ENCODE measurements around the gene EPB41L4A.

GRCh38 chr5:108139682-108140348 is 242.1 kb downstream of the FBXL17 start:
- RRBS: no CpG with 5 or more reads among the region's 4 CpGs

GRCh38 chr5:108175104-108175303 is 206.9 kb downstream of the FBXL17 start:
- RRBS: no CpG with 5 or more reads among the region's 3 CpGs

DNA sequence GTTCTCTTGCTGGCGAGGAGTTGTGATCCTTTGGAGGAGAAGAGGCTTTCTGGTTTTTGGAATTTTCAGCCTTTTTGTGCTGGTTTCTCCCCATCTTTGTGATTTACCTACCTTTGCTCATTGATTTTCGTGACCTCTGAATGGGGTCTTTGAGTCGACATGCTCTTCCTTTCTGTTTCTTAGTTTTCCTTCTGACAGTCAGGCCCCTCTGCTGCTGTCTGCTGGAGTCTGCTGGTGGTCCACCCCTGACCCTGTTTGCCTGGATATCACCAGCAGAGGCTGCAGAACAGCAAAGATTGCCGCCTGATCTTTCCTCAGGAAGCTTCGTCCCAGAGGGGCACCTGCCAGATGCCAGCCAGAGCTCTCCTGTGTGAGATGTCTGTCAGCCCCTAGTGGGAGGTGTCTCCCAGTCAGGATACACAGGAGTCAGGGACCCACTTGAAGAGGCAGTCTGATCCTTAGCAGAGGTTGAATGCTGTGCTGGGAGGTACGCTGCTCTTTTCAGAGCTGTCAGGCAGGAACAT is 169.5 kb downstream of the FBXL17 start:
- RRBS: no CpG with 5 or more reads among the region's 6 CpGs

- RRBS: no CpG with 5 or more reads among the region's 2 CpGs
These were observed 169.0 kb downstream of the FBXL17 start for GRCh38 chr5:108212889-108213311.

DNA sequence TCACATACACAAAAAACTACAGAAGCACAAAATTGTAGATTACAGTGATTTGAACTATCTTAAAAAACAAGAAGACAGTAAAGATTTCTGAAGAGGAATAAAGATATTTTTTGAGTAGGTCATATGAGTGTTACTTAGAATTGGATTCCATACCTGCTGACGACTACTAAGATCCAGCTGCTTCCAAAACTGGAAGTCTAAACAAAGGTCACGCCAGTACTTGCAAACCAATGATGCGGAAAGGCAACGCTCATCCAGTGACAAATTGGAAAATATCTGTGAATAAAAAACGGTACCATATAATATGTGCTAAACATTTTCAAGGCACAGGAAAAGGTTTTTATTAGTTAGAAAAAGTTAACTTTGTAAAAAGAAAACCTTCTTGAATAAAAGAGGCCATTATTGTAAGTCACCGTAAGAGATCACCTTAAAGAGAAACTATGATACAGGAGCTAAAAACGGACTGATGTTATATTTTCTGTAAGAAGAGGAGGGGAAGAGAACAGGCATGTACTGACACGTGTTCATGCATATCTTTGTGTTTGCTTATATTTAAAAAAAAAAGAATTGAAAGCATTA is 14.1 kb downstream of the FBXL17 start:
- RRBS: no CpG with 5 or more reads among the region's 8 CpGs

DNA sequence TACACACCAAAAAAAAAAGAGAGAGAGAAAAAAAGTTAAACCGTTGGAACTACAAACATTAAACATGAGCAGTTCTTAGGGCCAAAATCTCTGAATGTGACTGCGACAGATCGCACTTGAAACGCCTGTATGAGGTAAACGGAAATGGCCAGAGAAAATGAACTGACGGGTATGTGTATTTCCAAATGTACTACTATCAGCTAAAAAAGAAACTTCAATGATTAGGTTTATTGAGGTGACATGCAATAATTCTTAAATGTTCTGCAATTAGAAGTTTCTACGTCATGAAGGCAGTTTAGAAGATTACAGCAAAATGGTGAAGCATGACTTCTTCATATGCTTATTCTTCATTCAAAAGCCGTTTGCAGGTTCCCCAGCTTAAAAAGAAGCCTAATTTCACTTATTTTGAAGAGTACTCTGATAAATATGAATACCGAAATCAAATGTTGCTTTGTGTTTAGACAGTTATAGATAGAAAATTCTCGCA is 18.8 kb upstream of the FER start:
- RRBS: no CpG with 5 or more reads among the region's 10 CpGs

- RRBS: no CpG with 5 or more reads among the region's 9 CpGs
These were observed 186.3 kb downstream of the PJA2 start for GRCh38 chr5:109223526-109223899.

DNA sequence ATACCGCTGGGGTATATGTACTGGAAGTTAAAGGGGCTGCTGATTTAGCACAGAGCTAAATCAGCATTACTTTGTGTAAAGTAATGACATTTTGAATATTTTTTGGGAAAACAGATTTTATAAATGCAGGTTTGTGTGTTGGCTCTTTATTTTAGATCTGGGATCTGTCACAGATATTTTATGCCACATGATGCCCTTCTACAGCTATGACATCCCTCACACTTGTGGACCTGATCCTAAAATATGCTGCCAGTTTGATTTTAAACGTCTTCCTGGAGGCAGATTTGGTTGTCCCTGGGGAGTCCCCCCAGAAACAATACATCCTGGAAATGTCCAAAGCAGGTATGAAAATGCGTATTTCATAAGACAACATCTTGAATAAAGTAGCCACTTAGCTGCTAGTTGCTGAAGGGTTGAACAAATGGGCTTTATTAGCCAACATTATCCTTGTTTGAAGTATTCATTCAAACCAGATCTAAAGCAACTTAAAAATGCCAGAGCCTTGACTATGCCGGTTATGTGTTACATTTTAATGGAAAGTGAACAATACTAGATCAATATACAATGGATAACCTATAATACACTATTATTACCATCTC is 80.6 kb downstream of the MAN2A1 start:
- RRBS: no CpG with 5 or more reads among the region's 4 CpGs

- RRBS: no CpG with 5 or more reads among the region's 3 CpGs
These were observed 107.4 kb downstream of the MAN2A1 start for GRCh38 chr5:109796927-109797819.

DNA sequence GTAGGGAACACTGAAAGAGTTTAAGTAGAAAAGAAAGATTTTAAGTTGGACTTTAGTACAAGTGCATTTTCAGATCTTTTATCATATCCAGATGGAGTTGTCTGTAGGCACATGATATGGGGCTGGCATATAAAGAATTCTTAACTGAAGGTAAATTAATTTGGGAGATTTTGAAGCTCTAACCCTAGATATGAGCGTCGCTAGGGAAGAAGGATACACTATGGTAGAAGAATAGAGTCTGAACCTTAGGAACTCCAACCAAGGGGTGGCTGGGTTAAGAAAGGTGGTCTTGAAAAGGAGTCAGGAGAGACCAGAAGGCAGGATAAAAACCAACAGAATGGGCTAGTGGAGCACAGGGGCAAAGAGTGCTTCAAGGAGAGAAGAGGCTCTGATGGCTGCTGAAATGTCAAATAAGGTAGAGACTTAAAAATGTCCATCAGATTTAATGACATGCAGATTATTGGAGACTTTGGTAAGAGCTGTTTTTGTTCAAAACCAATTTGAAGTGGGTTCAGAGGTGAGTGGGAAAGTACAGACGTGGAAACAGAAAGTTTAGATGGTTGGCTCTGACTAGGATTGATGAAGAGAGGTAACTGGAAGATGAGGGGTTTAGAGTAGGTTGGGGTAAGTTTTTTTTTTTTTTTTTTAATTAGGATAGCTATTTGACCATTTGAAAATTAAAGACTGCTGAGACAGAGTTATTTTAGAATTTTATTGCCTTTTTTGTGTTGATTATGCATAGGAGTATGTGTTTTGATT is 14.0 kb downstream of the SLC25A46 start:
- RRBS: no CpG with 5 or more reads among the region's 3 CpGs

DNA sequence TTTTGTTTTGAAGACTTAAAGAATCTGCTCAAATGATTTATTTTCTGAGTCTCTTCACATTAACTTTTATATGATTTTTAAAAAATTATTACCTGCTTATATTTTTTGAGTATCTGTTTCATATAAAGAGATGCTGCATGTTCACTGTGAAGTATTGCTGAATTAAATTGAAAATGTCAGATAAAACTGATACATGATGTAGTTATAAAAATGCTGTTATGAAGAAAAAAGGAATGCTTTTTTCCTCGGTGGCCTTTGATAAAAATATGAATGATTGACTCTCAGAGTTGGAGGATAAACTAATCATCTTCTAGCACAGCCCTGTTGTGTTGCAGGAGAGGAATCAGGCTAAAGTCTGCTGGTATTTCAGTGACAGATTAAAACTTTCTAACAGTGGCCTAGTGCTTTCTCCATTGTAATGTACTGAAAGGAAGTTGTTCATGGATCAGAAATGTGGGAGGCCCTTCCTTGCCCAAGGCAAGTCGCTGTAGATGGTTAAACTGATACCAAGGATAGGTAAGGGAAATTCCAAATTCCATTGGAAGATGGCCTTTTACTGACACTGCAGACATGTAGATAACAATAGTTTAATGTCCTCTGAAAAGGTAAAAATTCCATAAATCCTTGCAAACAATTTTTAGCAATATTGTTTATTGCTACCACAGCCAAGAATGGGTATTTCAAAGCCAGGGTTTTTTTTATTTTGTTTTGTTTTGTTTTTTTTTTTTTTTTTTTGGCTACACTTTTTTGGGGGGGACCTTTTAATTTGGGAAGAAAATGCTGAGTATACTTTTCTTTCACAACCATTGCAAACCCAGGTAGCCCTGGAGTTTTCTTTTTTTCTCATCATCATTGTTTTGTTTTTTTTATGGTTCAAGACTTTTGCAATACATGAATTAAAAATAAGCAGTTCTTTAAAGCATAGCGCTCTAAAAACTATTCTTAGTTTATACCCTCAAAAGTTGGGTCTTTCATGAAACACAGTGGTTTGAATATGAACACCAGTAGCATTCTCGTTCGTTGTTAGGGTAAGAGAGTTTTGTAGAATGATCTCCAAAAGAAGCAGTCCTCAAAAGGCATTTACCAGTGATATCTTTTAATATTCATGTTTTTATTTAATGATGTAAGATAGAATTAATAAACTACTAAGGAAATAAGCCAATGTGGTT is 35.4 kb downstream of the WDR36 start:
- RRBS: no CpG with 5 or more reads among the region's 5 CpGs

DNA sequence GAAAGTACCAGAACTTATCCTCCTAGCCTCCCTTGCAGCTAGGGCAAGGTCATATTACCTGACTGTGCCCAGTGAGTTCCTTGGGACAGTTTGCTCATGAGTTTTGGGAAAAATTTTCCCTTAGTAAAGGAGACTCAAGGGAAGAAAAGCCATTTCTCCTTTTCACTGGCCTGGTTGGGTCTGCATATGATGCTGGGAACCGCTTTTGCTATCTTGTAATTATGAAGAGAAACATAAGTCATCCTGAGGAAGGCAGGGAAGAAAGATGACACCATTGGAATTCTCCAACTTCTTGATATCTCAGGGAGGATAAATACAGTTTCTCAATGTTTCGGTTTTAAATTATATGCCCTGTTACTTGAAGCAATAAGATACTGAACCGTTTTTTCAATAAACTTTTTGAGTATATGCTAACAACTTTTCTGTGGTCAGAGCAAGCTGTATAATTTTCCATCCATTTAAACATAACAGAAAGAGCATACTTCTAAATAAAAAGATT is 109.7 kb downstream of the STARD4 start:
- RRBS: no CpG with 5 or more reads among the region's 3 CpGs

DNA sequence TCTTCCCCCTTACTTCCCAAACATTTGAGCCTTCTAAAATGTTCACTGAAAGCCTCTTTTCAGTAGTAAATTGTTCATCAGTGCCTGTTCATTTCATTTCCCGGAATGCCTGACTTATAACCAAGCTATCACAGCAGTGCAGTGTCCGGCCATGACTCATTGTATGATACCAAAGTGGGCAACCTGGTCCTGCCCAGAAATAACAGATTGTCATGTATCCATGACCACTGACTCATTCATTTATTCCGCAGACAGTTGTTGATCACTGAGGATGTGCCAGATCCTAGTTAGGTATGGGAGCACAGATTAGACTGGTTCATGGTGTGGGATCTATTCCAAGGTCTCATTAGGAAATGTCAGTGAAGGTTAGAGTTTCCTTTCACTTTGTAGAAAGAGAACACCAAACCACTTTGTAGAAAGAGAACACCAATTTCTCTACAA is 8.7 kb downstream of the NREP start:
- RRBS: 14% methylated on average over 1 of the region's 3 CpGs

DNA sequence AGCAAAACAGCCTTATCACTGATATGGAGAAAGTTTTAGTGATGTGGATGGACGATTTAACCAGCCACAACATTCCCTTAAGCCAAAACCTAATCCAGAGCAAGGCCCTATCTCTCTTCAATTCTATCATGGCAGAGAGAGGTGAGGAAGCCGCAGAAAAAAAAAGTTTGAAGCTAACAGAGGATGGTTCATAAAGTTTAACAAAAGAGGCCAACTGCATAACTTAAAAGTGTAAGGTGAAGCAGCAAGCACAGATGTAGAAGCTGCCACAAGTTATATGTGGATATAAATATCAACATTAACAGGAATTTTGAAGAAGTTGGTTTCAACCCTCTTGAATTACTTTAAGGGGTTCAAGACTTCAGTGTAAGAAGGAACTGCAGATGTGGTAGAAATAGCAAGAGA is 271.1 kb upstream of the NREP start:
- RRBS: no CpG with 5 or more reads among the region's 2 CpGs

DNA sequence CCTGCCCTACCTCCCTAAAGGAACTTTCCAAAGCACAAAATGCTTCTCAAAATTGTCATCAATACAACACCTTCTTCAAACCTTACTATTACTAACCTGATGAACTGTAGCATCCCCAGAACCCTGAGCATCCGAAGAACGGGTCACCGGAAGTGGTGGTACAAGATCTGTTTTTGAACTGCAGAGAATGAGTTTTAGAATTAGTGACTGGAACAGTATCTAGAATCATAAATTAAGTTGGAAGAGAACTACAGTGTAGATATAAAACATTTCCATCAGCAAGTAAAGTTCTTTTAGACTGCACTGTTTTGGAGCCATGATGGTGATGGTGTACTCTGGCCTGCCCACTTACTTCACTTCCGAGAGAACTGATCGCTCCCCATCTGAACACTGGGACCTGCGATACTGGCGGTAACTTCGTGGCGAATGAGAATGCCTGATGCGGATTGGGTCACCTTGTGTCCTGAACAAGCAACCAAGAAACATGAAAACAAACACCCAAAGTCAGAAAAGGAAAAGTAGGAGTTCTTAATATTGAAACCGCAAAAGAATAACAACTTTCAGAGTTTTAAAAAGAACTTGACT is 250.3 kb downstream of the EPB41L4A start:
- RRBS: no CpG with 5 or more reads among the region's 11 CpGs

GRCh38 chr5:112205711-112206369 is 213.2 kb downstream of the EPB41L4A start:
- RRBS: no CpG with 5 or more reads among the region's 5 CpGs

GRCh38 chr5:112418958-112419359 is at the start of gene EPB41L4A:
Gene EPB41L4A, minus strand, starts transcription at chr5:112419277.
- RRBS: 7% methylated on average over 2 of the region's 49 CpGs

GRCh38 chr5:112684321-112685154 is 53.1 kb upstream of the APC start:
- RRBS: no CpG with 5 or more reads among the region's 4 CpGs

- RRBS: no CpG with 5 or more reads among the region's 3 CpGs
These were observed 37.0 kb downstream of the DCP2 start for GRCh38 chr5:113013420-113014209.

- RRBS: no CpG with 5 or more reads among the region's 17 CpGs
These were observed 50.2 kb downstream of the DCP2 start for GRCh38 chr5:113026298-113027605.

Measured in AG09309 (cell line).